Right cardiac atrium (tissue), 1 donor: ENCODE measurements around a stretch of chr11.

- PRO-cap = no peak
These were observed 12.8 kb upstream of the APOA1 start for GRCh38 chr11:116849931-116850874.

DNA sequence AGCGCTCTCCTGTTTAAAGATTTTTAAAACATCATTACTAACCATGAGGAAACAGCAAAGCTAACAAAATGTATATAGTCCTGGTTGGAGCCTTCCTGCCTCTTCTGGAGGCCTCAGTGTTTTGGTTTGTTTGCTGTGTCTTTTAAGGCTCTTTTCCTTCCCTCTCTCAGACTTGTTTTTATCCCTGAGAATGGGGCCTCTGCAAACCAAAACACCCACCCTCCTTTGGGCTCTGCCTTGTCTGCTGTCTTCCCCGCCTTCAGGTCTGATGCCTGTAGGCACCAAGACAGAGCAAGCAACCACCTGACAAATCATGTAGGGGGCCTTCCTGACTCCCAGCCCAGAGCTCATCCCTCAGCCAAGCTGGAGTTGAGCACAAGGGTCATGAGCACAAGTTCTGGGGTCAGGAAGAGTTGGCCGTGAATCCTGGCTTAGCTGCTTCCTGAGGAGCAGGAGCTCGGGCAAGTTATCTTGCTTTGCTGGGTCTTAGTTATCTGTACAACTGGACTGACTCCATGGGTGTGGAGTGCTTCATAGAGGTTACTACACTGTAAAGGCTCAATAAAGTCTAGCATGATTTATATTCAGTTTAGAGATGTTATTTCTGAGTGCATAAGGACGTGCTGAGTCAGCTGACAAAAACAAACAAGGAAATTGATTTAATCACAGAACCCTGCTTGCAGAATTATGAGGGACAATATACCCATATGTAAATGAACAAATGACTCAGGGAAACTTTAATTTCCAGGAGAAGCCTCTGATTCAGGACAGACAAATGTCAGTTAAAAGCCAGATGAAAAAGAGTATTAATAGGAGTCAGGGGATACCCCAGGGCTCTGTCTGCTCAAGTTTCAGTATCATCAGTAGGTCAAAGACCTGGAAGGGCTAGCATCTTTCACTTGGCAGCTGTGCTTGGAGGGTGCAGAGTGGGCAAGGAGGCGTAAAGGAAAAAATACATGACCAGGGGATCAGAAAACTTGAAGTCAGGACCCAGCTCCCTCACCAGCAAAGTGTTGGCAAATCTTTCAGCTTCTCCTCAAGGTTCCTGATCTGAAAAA is 15.0 kb upstream of the APOA1 start:
- PRO-cap = no peak

- PRO-cap = no peak
These were observed 121.2 kb downstream of the SIK3 start for GRCh38 chr11:116977144-116977367.

GRCh38 chr11:117092859-117093606 is 5.2 kb downstream of the SIK3 start:
- PRO-cap = no peak

DNA sequence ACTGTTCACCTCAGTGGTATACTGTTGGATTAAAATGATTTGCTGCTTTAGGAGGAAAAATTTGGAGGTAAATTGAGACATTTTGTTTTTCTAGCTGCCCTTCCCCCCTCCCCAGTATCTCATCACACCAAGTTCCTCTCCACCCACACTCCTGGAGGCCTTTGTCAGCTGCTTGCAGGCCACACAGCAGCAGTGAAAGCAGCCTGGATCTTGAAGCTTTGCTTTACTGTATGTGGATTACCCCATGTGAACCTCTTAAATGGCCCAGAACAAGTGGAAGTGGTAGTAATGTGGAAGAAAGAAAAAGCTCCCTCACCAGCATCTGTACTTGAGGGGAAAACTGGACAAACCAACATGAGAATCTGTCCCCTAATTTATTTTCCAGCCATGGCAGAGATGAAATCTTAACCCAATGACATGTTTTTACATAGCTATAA is 6.7 kb upstream of the SIDT2 start:
- PRO-cap = no peak

DNA sequence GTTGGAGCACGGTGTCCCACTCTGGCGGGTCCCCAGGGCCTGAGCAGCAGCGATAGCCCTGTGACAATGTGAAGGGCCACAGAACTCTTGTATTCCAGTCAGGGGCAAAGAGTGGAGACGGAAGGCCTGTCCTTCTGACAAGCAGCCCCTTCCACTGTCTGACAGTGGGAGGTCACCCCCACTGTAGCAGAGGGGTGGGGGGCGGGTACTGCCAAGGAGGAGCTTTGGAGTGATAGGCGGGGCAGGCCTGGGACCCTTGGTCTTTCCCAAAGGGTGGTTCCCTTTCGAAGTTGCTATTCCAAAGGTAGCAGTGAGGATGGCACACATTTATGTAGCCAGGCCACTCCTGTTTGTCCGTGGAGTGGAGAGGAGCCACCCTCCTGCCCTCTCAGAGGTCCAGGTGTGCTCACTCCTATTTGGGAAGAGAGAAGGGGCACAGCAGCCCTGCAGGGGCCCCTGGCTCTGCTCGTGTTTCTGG is 724 bp downstream of the TAGLN start:
- PRO-cap = bidirectional peak, plus-strand start at position 343 of the sequence, minus-strand start at position 156 of the sequence

GRCh38 chr11:117200333-117200637 is 1.1 kb downstream of the TAGLN start:
- PRO-cap = no peak

GRCh38 chr11:117209382-117210295 is 10.5 kb downstream of the TAGLN start:
- PRO-cap = no peak

- PRO-cap = no peak
These were observed 11.3 kb downstream of the PCSK7 start for GRCh38 chr11:117220495-117220973.

GRCh38 chr11:117234057-117234852 is 1.8 kb downstream of the RNF214 start:
- PRO-cap = no peak

DNA sequence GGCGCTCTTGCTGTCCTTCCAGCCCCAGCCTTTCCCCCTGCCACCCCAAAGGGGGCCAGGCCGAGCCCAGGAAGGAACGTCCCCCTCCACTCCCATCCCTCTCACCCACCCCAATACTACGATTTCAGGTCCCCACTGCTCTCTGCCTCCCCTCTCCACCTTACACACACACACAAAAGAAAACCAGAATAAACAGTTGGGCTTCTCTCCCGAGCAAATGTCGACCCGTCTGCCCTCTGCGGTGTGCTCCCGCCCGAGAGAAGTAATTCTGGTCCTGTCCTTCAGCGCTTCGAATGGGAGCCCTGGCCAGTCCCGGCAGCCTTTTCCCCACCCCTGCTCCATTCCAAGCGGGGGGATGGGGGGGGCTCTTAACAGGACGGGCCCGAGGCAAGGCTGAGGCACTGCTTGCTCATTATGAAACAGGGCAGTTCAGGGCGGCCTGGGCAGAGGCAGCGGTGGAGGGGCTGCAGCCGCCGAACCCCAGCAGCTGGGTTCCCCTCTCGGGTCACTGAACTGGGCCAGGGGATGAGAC is 15.9 kb downstream of the BACE1 start:
- PRO-cap = no peak

DNA sequence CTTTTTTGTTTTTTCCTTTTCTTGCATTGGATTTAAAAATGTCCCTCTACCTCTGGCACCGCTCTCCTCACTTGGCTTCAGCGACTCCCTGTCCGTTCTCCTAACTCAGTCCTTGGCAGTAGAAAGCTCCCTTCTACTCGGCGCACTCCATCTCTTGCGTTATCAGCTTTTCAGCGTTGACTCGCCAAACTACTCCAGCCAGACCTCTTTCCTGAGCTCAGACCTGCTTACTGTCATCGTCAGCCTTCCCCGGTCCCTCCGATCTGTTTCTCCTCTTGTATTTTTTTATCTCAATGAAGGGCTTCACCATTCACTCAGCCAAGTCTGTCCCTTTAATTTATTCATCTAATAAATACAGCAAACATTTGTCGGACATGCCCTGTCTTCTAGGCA is 751 bp downstream of the CEP164 start:
- PRO-cap = no peak

DNA sequence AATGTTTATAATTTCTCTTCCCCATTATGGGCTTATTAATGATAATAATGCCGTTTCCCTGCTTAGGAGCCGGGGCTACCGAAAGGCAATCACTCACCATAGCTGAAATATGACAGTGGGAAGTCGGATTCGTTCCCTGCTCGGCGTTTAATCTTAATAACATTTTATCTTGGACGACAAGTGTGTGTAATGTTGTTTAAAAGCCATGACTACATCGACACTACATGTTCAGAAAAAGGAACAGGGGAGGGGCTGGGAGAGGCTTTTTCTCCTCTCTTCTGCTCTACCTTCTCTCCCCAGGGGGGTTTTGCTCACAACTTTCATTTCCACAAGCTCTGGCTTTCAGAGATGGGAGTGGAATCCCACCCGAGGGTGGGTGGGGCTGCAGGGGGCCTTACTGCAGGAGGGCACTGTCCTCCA is 105.5 kb downstream of the DSCAML1 start:
- PRO-cap = no peak

DNA sequence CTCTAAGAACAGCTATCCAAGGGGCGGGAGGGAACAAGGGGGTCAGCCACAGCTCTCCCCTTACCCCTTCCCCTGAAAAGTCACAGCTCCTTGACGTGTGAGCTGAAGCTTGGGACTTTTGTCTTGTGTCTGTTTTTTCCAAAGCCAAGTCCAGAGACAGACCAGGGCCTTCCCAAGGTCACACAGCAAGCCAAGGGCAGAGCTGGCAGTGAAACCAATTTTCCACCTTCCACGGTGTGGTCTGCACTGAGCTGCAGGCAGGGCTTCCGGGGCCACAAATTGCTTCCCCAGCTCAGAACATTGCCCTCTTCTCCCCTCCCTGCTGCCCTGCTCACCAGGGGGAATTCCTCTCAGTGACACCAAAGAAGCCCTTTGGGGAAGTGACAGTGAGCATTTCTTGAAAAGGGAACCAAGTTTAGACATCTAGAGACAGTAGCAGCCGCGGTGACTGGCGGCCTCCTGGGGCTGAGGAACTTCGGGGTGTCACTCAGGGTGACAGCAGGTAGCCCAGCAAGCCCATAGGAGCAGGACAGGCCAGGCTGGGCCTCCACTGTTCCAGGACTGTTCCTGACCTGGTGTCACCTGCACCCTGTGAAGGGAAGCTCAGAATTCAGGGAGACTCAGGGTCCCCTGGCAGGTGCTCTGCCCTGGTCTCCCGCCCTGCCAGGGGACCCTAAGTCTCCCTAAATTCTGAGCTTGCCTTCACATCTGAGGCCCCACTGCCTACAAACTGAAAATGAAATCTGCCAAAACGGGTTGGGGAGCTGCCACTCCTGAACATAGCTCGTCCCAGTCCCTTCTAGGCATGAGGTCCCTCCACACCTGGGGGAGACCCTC is 9.1 kb downstream of the FXYD2 start:
- PRO-cap = no peak

GRCh38 chr11:117823097-117823903 is 1.2 kb downstream of the FXYD2 start:
- PRO-cap = no peak

GRCh38 chr11:117842063-117842516 is 17.5 kb upstream of the FXYD2 start:
- PRO-cap = no peak

DNA sequence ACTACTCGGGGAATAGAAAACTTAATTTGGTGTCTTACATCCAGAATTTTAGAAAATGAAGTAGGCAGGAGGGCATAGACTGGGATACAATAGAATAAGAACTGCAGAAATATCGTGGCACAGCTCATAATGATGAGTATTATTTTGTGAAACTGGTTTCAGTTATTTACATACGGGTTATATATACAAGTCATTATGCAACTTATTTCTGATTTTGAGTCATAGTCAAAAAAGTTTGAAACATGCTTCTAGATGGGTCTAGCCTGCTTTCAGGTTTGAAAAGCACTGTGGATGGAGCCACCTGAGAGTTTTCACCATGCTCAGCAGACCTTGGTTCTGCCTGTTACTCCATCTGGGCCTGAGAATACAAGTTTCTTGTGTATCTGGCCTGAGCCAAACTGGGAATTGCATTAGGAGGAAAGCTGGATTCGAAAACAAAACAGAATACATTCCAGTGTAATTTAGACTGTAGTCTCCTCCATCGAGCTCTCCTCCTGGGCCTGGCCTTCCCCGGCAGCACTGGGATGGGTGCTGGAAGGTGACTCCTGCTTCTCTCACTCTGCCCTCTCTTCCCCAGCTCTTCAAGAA is 12.0 kb downstream of the IL10RA start:
- PRO-cap = no peak

DNA sequence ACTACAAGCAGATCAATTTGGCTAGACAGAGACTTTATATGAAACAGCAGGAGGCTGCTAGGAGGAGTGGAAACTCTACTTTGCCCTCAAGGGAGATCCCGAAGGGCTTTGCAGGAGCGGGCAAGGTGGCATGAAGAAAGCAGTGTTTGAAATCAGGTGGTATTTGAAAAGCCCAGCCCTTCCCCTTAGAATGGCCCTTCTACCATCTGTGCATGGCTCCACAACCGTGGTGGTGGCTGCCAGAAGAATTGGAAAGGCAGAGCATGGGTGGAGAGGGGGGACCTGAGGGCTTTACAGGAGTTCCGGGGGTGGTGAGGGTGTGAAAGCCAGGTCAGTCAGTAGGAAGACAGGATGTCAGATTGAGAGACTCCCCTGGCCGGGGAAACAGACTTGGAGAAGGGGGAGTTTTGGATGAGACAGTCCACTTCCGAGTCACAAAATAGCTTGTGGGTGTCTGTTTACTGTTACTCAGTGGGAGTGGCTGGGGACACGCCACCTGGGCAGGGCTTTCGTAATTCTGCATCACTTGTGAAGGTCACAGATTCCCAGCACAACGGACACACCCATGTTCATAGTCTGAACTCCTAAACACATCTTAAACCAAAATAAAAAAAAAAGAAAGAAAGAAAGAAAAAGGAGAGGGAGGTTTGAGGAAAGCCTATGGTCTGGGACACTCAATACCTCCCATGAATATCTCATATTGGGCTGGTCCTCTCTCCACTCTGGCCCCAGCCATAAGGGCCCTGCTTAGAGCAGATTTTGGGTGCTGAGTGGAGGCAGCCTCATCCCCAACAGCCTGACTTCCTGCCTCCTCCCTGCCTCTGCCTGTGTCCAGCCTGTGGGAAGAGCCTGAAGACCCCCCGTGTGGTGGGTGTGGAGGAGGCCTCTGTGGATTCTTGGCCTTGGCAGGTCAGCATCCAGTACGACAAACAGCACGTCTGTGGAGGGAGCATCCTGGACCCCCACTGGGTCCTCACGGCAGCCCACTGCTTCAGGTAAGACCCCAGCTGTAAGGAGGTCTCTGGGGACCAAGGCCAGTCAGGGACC is 24.5 kb upstream of the SMIM35 start:
- PRO-cap = no peak

GRCh38 chr11:118112880-118113521 is 26.2 kb upstream of the SMIM35 start:
- PRO-cap = no peak

DNA sequence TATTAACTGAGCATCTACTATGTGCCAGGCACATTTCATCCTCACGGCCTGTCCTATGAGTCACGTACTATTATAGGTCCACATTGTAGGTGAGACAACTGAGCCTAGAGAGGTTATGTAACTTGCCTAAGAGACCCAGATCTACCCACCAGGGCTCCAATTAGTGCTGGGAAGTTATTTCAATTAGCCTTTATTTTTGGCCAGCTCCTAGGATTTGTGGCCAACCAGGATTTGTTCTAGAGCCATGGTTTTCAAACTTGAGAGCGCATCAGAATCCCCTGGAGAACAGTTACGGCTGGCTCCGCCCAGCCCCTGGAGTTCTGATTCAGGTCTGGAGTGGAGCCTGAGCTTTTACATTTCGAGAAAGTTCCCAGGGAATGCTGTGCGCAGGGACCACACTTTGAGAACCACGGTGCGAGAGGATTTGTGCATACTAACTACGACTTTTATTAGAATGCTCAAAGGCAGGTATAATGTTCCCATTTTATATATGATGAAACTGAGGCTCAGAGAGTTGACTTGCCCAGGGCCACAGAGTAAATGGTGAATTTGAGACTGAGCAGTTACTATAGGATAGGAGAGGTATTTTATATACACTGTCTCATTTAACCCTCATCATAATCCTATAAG is 5.8 kb downstream of the SCN4B start:
- PRO-cap = unidirectional peak, plus-strand start at position 354 of the sequence